H4 (cell line): Measurements from ENCODE around the gene CHST9.

- RAMPAGE, long total RNA, result no peak
Measured at GRCh38 chr18:23884187-23885319, 130.0 kb upstream of the TTC39C start.

GRCh38 chr18:23894589-23895205 lies 119.9 kb upstream of the TTC39C start:
- RAMPAGE, long total RNA, result no peak

GRCh38 chr18:23982316-23983067 lies 32.1 kb upstream of the TTC39C start:
- RAMPAGE, long total RNA, result no peak

- RAMPAGE, long total RNA, result no peak
Measured at GRCh38 chr18:24019688-24020473, 5.3 kb downstream of the TTC39C start.

DNA sequence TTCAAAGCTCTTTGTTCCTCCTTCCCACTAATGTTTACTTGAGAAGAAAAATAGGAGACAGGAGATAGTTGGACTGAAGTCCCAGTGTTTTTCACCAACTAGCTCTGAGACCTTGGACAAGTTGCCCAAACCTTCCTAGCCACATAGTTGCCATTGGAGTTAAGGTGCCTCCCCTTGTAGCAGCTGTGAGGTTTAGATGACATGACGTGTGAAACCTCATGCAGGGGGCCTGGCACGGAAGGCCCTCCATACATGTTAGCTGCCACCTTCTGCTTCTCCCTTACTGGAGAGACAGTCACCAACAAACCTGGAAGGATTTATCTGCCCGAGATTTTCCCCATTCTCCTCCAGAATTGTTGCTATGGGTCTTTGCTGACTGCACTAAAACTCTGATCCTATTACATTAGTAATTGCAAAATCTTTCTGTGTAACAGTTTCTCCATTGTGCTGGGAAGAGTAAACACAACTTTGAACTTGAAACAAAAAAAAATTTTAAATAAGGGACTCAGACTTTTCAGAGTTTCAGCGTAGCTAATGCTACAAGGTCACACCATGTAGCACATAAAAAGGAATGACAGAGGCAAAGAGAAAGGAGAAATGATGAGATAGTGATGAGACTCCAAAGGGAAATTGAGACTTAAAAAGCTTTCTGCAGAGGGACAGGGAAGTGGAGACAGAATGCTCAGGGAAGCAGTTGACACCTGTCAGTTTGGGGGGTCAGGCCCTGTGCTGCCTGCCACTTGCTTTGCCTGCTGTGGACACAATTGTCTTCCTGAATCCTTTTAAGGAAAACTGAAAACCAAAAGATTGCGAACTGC lies 23.7 kb upstream of the CABYR start:
- RAMPAGE, long total RNA, result no peak

GRCh38 chr18:24214600-24215356 lies 75.9 kb downstream of the CABYR start:
- RAMPAGE, long total RNA, result no peak

GRCh38 chr18:24231725-24232335 lies 93.0 kb downstream of the CABYR start:
- RAMPAGE, long total RNA, result no peak

- RAMPAGE, long total RNA, result no peak
Measured at GRCh38 chr18:24362623-24363220, 34.9 kb downstream of the OSBPL1A start.

- RAMPAGE, long total RNA, result no peak
Measured at GRCh38 chr18:24632701-24633043, 172.2 kb downstream of the HRH4 start.

GRCh38 chr18:25233593-25234515 lies 118.1 kb downstream of the ZNF521 start:
- RAMPAGE, long total RNA, result no peak

- RAMPAGE, long total RNA, result no peak
Measured at GRCh38 chr18:25348806-25349023, 3.3 kb downstream of the ZNF521 start.

DNA sequence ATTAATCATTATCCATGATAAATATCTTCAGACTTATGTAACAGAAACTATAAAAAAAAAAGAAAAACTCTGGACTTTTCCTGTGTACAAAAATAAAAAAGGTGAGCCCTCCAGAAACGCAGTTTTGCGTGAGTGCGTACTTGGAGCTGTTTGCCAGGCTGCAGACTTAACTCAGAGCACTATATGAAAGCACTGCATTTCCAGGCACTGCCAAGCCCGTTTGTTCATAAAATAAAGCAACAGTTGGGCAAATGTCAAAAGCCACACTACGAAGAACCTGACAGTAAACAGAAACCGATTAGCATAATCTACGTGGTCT lies 1.3 kb downstream of the SS18 start:
- RAMPAGE, long total RNA, result no peak

- RAMPAGE, long total RNA, result no peak
Measured at GRCh38 chr18:26550039-26550346, 1.6 kb upstream of the KCTD1 start.

DNA sequence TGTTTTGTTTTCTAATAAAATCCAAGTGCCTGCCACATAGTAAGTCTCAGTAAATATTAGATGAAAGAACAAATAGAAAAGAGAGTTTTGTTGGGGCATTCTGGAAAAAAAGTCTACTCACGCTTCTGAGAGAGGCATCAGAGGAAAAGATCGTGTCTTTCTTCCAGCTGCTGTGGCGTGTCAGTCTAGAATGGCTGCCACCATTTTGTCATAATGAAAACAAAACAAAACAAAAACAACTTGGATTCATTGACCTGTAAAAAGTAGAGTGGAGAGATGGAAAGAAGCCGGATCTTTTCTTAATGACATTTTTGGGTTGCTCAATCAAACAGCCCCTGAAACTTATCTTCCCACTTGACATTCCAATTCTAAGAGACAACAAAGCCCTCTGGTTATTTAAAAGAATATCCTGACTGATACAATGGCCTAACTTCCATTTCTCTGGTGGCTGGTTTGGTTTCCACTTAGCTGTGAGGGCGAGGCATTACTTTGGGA lies 123.9 kb downstream of the AQP4 start:
- RAMPAGE, long total RNA, result no peak

- RAMPAGE, long total RNA, result no peak
Measured at GRCh38 chr18:26862927-26863728, 2.4 kb downstream of the AQP4 start.

GRCh38 chr18:26978571-26979003 lies 113.1 kb upstream of the AQP4 start:
- RAMPAGE, long total RNA, result no peak

- RAMPAGE, long total RNA, result no peak
Measured at GRCh38 chr18:27185073-27185916, at the start of gene CHST9. TSS of gene CHST9 (minus strand) at chr18:27185308.

- RAMPAGE, long total RNA, result no peak
Measured at GRCh38 chr18:27841929-27842243, 335.0 kb downstream of the CDH2 start.

DNA sequence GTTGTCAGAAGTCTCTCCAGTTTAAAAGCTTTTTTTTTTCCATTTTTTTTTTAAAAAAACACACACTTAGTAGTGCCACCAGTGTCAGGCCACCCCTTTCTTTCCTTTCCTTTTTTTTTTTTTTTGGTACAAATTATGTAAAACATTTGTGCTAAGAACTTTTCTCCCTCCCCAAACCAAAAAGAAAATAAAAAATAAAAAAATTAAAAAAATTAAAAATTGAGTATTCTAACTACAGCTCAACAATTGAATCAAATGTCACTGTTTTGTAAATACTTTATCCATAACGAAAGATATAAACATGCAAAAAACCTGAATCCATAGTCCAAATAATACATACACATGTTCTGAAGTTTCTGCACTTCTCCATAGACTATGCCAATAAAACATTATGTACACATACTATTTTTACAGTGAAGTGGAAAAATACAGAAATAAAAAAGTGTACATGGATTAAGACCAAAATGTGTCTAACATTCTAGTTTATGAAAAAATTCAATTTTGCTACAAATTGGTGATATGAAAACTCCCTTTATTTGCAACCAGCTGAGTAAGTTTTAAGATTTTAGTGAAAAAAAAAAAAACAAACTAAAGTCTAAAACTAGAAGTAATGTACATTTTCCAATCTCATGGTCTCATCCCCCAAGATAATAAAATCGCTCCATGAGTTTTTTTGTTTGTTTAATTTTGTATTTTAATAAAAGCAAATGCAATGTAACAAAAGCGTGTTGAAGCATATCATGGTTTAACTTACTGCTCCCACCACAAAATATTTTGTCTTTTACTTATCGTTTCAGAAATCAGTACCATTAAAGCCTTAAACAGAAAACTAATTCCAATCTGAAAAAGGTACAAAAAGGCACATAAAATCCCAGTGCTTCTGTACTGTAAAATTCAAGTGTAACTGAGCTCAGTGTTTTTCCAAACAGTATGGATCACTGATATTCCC lies 225.6 kb downstream of the CDH2 start:
- RAMPAGE, long total RNA, result no peak

GRCh38 chr18:28174922-28175982 lies 1.7 kb downstream of the CDH2 start:
- RAMPAGE, long total RNA, result no peak